Left common carotid artery plus branches (tissue), 1 donor: Measurements from ENCODE around the genes LAMP5 and ISM1.

DNA sequence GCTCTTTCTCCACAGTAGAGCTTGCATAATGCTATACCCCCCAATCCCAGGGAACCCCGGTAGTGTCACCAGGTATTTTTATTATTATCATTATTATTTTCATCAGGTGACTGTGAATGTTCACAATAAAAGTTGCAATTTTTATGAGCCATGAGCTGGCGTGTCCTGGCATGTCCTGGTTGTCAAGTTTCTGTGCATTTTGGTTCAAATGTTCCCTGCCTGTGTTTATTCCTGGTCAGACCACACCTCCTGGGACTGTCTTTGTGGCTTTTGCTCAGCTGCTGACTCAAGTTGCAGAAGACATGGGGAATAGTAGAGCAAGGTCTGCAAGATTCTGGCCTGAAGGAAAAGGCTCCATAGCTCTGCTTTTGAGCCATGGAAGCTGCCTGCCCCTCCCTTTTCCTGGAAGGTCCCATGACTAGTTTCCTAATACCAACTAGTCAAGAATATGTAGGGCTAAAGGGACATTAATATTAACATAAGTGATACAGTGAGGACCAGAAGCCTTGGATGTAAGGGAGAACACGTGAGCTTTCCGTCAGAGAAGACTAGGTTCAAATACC is 112.6 kb upstream of the BMP2 start:
- PRO-cap: no peak

GRCh38 chr20:7096932-7097213 is 329.4 kb downstream of the BMP2 start:
- PRO-cap: no peak

DNA sequence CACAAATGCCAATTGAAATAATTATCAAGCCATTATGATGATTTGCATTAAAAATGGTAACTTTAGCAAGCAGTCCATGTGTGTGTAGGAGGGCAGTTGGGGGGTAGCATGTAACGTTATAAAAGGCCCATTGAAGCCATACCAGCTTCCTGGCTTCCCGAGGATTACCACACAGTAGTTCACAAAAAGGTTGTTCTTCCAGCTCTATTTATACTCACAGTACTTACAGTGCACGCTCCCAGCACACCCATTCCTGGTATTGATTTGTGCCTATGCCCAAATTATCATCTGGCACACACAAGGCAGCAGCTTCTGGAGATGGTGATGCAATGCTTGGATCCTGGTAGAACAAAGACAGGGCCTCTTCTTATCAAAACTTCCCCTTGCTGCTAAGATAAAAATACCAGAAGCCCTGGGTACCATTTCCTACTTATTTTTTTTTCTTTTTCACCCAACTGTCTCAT is 436.8 kb downstream of the HAO1 start:
- PRO-cap: no peak

GRCh38 chr20:7664939-7665239 is 275.4 kb downstream of the HAO1 start:
- PRO-cap: no peak

- PRO-cap: no peak
These were observed 60.2 kb downstream of the PLCB1 start for GRCh38 chr20:8192195-8192650.

DNA sequence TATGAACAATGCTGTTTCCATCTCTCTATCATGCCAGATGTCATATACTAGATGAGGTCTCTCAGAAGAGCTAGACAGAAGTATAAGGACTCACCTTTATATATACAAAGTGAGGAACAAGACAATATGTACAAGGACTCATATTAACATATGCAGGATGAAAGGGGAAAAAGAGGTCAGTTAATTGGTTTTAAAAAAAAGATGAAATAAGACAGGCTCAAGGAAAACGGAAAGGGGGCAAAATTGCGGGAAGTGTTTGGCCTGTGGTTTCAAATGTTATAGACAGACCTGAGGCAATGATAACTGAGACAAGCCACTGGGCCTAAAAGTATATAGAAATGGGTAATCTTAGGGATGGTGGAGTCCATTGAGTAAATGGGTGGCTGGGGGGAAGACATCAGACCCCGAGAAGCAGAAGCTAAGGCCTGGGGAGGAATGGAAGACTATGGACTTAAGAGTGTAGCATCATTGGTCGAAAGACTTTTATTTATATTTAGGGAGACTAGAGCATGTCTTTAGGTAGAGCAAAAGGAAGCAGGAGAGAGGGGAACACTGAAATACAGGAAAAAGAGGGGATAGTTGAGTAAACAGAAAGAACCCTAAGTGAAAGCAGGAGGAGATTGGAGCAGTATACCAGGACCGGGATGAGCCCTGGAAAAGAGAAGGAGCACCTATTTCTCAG is 106.6 kb downstream of the PLCB1 start:
- PRO-cap: no peak

GRCh38 chr20:8431826-8432551 is 299.9 kb downstream of the PLCB1 start:
- PRO-cap: no peak

DNA sequence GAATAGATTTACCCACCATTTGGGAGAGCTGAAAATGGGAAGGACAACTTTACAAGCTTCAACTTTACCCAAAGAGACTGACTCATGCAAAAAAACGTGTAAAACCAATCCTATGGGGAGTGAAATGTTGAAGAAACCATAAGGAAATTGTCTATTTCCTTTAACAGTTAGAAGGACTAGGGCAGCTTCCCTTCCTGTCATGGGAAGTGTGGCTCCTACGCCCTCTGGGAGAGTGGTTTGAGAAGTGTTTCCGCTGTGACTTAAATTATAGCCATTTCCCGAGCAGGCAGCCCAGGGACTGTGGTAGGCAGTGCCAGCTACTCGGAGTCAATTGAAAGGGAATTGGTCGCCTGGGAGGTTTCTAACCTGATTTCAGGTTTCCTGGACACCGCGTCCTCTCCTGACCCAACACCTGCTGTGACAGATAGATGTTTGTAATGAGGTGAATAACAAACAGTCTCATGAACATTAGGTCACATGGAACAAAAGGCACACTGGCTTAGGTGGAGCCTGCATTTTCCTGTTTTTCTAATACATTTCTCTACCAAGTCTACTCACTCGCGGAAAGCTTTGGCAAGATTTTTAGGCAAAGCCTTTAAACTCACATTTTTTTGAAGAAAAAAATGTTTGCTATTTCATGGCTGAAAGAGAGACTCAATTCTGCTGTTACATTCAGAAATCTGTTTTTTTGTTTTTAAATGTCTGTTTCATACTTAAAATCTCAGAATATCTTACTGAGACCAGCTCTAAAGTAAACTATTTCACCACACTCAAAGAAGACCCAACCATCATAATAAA is 256.0 kb upstream of the PLCB4 start:
- PRO-cap: no peak

DNA sequence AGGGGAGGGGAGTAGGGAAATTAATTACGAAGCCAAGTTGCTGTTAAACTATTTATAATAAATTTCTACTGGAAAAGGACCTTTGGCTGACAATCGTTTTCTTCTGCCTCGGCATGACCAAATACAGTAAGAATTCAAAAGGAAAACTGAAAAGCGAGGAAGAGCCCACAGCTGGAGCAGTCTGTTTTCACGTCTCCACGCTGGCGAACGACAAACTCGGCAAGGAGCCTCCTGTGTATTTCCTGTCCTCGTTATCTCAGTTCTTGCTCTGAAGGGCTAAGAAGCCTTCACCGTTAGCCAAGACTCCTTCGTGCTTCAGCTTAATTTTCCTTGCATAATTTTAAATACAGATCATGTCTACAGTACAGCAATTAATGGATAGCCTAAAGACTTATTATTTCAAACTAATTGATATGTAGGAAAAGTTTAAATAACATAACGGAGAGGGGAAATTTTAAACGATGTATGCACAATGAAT is 214.3 kb upstream of the PLCB4 start:
- PRO-cap: no peak

DNA sequence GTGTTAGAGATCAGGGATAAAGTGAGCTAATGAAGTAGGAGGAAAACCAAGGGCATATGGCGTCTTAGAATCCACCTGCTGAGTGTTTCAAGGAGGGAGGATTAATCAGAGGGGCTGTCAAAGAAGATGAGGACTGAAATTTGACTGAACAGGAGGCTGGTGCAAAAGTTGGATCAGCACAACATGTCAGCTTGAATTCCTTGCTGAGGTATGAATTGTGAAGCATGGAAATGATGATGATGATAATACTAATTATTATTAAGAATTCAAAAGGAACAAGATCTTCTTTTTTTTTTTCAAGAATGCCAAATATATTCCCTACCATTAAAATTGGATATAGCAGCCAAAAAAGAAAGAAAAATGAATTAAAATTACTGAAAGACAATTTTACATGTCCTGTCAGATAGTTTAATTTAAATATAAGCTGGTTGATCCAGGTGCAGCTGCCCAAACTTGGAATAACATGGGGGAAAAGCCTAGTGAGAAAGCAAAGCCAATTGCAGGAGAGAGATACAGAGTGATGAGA is 39.5 kb downstream of the PLCB4 start:
- PRO-cap: no peak

GRCh38 chr20:9462450-9462894 is 51.9 kb upstream of the LAMP5 start:
- PRO-cap: no peak

DNA sequence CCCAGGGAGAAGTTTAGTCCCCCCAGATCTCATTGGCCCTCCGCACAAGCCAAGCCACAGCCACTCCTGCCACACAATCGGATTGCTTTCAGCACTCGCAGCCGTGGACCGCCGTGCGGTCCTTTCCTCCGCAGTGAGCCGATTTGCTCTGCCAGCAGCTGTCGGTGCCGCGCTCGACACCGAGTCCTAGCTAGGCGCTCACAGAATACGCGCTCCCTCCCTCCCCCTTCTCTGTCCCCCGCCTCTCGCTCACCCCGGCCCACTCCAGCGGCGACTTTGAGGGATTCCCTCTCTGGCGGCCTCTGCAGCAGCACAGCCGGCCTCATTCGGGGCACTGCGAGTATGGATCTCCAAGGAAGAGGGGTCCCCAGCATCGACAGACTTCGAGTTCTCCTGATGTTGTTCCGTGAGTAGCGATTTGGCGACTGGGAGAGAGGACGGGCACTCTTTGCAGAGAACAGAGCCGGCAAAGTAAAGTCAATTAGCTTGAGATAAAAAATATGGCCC is at the start of gene LAMP5:
Gene LAMP5, plus strand, starts transcription at position 80 of the 507 bp plus-strand sequence.
- PRO-cap: no peak

DNA sequence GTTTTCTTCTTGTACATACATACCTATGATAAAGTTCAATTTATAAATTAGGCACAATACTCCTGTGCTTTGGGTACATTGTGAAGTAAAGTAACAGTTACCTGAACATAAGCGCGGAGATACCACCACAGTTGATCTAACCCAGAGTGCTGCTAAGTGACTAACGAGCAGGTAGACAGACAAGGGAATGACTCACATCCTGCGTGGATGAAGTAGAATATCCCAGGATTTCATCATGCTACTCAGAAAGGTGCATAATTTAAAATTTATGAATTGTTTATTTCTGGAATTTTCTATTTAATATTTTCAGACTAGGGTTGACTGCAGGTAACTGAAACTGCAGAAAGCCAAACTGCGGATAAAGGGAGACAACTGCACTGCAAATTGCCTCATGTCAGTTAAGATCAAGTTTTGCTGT is 14.4 kb downstream of the MKKS start:
- PRO-cap: no peak

DNA sequence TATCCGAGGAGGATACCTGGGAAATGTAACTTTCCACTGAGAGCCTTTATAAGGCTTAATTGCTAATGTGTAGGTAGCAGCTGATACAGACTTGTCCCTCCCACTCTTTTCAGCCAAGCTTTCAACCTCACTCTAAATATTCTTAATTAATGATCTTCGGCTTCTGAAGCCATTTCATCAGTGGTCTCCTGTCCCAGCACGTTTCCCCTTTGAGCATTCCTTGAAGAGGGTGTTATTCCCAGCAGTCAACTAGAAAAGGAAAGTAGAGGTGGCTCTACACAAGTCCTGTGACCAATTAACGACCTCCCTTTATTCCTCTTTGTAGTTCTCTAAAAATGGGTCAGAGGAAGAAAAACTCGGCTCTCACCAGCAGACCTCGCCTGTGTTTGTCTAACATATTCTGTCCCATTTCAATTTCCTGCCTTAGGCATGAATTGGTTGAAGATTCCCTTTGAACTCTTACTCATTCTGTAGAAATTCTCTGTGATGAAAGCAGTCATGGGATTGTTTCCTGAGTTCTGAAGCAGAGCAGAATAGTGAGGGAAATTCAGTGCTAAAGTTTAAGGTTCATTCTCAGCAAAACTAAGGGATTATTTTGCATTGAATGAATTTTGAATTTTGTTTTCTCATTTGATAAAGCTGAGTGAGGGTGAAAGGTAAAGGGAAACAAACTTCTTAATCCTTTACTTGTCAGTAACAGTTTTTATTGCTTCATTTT is 105.5 kb downstream of the SLX4IP start:
- PRO-cap: no peak

- PRO-cap: no peak
These were observed 13.5 kb downstream of the JAG1 start for GRCh38 chr20:10660055-10661026.

DNA sequence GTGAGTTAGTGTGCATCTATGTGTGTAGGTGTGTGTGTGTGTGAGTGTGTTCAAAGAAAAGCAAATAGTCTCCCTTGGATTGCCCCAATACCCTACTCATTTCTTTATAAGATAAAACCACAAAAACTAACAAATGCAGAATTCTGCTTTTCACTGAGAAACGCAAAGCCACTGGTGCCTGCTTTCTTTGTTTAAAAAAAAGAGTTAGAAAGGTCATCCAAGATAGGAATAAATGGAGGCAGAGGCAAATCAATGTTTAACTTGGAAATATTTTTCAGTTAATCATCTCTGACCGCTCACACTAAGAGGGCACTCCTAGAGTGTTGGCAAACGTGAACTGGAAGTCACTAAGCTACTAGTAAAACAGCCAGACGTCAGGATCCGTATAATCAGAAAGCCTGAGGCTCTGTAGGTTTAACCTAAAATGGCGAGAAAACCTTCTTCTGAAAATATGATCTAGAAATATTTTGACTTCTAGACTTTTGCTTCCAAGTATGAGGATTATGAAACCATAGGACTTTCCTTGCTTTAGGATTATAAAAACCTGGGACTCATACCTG is 37.5 kb upstream of the JAG1 start:
- PRO-cap: no peak

GRCh38 chr20:10805781-10806293 is 132.0 kb upstream of the JAG1 start:
- PRO-cap: no peak

DNA sequence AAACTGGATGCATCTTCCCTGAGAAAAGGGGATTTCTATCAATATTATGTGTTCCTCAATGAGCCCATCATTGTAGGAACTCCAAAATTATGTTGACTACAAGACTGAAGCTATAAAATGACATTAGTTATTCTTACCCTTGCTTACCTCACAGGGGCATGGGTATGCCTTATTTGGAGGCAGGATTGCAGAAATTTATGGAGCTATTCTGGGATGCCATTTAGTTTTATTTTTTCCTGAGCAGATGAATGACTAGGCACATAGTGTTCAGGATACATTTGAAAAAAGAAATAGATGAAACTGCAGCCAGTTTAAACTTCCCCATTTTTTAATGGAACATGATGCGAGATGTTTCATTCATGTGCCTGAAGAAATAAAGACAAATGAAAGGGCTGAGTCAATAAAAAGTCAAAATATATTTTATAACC is 399.2 kb upstream of the JAG1 start:
- PRO-cap: no peak

DNA sequence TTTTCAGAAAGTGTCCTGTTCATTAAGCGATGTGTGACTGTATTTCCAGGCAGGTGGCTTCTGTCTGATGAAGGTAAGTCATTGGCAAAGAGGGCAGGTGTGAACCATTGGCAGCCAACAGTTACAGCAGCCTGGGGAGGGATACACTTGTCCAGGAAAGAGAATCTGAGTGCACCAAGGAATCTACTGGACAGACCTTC is 130.5 kb downstream of the BTBD3 start:
- PRO-cap: no peak

- PRO-cap: no peak
These were observed at the start of gene ISM1 for GRCh38 chr20:13220989-13221433. Gene ISM1 (plus strand): TSS chr20:13221274.